Heart left ventricle (tissue), 7 donors: ENCODE measurements around a stretch of chr3.

DNA sequence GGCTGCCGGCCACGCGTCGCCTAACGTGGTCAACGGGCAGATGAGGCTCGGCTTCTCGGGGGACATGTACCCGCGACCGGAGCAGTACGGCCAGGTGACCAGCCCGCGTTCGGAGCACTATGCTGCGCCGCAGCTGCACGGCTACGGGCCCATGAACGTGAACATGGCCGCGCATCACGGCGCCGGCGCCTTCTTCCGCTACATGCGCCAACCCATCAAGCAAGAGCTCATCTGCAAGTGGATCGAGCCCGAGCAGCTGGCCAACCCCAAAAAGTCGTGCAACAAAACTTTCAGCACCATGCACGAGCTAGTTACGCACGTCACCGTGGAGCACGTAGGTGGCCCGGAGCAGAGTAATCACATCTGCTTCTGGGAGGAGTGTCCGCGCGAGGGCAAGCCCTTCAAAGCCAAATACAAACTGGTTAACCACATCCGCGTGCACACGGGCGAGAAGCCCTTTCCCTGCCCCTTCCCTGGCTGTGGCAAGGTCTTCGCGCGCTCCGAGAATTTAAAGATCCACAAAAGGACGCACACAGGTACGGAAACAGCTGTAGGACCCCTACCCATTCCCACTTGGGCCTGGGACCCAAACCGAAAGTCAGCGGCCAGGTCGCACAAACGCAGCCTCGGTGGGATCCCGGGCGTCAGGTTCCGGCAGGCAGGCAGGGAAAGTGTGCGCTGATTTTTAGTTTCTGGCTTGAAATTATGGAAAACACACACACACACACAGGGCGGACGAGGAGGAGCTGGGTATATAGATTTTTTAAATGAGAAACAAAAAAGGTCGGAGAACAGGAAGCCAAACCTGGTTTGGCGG, 1.6 kb downstream of the ZIC1 start:
- PRO-cap, 6 experiments = no peak in any of the 6 experiments
- RAMPAGE, long total RNA, 2 experiments = no peak in any of the 2 experiments
- RRBS = 3% methylated on average over 21 of the region's 63 CpGs

DNA sequence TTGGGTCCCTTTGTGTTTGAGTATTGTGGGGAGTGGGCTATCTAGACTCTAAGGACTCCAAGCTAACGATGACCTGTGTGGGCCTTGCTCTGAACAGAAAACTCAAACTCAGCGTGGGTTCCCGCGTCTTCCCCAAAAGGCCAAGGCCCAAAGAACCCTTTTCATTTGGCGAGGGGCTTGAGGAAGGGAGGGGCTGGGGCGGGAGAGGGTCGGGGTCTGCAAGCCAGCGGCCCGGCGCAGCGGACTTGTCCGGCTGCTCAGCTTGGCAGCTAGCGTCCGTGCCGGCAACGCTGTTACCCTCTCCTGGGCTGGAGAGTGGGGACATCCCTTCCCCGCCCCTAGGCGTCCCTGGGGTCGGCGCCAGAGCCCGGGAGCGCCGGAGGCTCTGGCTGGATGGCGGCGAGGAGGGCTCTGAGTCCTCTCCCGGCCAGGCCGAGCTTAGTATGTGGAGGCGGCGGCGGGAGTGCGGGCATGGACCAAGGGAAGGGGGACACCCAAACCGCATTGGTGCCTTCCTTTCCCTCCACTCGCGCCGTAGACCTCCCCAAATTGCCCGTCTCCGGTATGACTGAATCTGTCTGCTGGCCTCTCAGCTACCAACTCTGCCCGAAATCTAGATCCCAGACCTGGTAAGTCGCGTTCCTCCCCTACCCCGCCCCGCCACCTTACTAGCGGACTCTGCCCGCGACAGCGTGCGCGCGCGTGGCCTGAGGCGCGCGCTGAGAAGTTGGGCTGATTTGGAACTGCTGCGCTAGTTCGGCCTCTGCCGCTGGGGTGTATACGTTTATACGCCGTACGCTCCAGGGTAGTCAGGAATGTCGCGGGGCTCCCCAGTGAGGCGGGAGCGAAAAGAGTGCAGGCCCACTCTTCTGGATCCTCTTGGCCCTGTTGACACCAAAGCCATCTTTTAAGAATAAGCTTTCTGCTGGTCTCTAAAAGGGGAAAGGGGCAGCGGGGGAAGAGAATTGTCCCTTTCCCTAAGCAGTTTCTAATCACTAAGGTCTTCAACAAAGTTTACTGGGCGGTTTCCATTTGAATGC, 12.1 kb downstream of the ZIC1 start:
- PRO-cap, 6 experiments = no peak in any of the 6 experiments
- RAMPAGE, long total RNA, 2 experiments = no peak in any of the 2 experiments
- RRBS = 2% methylated on average over 10 of the region's 66 CpGs

DNA sequence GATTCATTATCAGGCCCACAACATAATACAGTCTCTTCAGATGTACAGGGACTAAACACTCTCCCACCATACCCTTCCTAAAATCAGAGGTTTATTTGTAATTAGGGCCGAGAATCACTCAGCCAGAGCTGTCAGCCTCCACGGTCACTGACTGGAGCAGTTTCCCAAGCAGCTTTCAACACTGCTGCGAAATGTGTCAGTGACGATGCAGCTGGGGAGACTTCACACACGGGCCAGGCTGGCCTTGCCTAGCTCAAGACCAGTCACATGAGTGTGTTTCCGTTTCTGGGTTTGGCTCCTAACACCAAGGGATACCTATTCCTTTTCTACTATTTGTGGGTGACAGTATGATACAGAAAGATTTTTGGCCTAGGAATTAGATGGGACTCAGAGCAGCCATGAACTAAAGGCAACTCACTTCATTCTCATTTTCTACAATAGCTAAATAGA, 272.0 kb downstream of the ZIC1 start:
- PRO-cap, 6 experiments = peak in 5 of 6 experiments; most common minus-strand start position 153 of the sequence (in 4)
- RAMPAGE, long total RNA, 2 experiments = no peak in any of the 2 experiments
- RRBS = no CpG with 5 or more reads among the region's 6 CpGs

DNA sequence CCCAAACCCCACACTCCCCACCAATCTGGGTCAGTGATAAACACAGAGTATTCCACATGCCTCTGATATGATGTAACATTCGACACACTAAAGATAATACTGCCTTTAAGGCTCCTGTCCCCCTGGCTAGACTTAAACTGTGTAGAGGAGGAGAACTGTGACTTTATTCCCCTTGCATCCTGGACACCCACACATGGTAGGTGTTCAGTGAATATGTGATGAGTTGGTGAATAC, 39.6 kb downstream of the AGTR1 start:
- PRO-cap, 6 experiments = no peak in any of the 6 experiments
- RAMPAGE, long total RNA, 2 experiments = no peak in any of the 2 experiments
- RRBS = no CpG with 5 or more reads among the region's 1 CpG

DNA sequence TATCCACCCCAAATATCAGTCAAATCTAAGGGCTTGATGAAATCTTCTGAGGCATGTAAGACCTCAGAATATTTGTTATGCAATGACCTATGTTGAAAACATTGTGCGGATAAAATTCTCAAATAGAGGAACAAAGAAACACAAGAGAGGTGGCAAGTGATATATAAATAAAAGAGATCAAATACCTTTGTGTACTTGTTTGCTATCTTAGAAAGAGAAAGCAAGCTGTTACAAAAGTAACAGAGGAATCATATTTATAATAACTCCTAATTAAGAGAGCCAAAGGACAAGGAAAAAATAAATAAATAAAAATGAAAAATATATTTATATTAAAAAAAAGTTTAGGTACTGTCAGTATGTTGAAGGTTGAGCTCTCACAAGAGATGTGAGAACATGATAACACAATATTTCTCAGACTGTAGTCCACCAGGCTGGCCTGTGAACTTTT, 50.0 kb downstream of the CPA3 start:
- PRO-cap, 6 experiments = peak in 2 of 6 experiments; most common minus-strand start position 207 of the sequence (in 2)
- RAMPAGE, long total RNA, 2 experiments = no peak in any of the 2 experiments
- RRBS = no CpG with 5 or more reads among the region's 1 CpG

DNA sequence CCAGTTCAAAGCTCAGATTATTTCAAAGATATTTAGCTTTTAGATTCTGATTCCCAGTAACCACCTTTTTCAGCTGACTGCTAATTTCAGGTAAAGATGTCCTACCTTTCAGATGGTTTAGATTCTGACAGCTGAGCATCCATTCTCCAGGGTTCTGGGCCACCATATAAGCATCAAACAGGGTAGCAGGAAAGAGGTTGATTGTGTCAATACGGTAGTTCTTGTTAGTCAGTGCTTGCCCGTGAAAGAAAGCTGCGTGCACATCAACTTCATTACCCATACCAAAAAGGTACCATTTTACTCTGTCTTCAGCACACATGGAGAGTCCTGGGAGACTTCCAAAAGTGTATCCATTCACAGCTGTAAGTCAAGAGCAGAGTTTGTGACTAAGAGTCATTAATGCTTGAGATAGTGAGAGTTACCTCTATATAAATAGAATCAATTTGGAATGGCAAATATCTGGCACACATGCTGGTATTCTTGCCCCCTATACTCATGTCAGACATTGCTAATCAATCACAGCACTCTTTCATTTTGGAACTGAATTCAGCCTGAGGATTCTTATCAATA, 14.3 kb downstream of the CP start:
- PRO-cap, 6 experiments = no peak in any of the 6 experiments
- RAMPAGE, long total RNA, 2 experiments = no peak in any of the 2 experiments
- RRBS = no CpG with 5 or more reads among the region's 3 CpGs

- PRO-cap, 6 experiments = peak in 2 of 6 experiments; most common plus-strand start chr3:149373568 (in 1); most common minus-strand start chr3:149373373 (in 2)
- RAMPAGE, long total RNA, 2 experiments = no peak in any of the 2 experiments
- RRBS = no CpG with 5 or more reads among the region's 2 CpGs
These were observed 4.2 kb downstream of the TM4SF1 start for GRCh38 chr3:149373237-149373674.

- PRO-cap, 6 experiments = no peak in any of the 6 experiments
- RAMPAGE, long total RNA, 2 experiments = no peak in any of the 2 experiments
- RRBS = no CpG with 5 or more reads among the region's 1 CpG
These were observed 1.0 kb upstream of the TM4SF1 start for GRCh38 chr3:149378457-149378906.

DNA sequence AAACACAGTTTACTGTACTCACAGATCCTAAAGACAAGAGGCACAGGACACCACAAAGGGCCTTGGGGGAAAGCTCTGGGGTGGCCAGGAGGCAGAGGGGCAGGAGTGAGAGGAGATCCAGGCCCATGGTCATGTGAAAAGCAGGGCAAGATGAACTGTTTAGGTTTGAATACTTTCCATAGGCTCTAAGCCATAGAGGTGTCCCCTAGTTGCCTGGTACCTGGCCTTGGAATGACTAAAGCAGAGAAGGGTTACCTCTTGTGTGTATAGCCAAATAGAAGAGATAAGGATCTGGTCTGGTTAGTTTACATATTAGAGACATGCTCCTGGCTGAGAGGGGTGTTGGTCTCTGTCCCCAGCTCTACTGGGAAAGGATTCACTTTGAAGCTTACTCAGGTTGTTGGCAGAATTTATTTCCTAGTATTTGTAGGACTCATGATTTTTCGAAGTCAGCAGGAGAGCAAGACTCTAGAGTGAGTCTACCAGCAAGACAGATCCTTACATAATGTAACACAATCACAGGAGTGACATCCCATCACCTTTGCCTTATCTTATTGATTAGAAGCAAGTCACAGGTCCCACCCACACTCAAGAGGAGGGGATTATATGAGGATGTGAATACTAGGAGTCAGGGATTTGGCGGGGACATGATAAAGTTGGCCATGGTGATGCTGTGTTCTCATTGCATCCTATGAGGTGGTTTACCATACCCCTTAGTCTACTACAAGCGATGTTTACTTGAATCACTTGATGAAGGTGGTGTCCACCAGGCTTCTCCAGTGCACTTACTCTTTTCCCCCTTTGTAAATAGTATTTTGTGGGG, 11.4 kb upstream of the TM4SF1 start:
- PRO-cap, 6 experiments = no peak in any of the 6 experiments
- RAMPAGE, long total RNA, 2 experiments = no peak in any of the 2 experiments
- RRBS = no CpG with 5 or more reads among the region's 3 CpGs

DNA sequence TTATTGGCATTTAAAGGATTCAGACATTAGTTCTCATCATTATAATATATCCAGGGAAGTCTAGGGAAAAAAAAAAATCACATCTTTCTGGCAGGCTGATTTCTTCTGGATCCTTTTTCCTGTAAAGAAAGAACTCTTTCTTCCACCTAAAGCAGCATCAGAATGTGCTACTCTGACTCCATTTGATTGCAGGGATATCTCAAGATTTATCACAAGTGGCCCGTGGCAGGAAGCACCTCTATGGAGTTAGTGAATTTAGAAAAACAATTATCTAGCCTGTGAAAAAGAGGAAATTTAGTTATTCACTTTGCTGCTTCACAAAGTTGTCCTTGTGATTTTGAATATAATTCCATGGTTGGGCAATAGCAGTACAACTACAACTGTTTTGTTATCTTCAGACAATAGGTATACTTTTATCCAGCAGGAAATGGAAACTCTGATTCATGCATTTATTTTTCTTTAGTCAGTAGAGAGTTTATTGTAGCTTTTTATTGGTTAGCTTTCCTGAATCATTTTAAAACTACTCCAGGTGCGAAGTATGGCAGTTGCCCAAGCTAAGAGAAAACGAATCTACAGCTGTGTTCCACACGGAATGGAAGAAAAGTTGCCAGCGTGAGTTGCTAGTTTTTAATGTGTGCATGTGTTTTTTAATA, 80.2 kb downstream of the TM4SF4 start:
- PRO-cap, 6 experiments = no peak in any of the 6 experiments
- RAMPAGE, long total RNA, 2 experiments = no peak in any of the 2 experiments
- RRBS = no CpG with 5 or more reads among the region's 5 CpGs

DNA sequence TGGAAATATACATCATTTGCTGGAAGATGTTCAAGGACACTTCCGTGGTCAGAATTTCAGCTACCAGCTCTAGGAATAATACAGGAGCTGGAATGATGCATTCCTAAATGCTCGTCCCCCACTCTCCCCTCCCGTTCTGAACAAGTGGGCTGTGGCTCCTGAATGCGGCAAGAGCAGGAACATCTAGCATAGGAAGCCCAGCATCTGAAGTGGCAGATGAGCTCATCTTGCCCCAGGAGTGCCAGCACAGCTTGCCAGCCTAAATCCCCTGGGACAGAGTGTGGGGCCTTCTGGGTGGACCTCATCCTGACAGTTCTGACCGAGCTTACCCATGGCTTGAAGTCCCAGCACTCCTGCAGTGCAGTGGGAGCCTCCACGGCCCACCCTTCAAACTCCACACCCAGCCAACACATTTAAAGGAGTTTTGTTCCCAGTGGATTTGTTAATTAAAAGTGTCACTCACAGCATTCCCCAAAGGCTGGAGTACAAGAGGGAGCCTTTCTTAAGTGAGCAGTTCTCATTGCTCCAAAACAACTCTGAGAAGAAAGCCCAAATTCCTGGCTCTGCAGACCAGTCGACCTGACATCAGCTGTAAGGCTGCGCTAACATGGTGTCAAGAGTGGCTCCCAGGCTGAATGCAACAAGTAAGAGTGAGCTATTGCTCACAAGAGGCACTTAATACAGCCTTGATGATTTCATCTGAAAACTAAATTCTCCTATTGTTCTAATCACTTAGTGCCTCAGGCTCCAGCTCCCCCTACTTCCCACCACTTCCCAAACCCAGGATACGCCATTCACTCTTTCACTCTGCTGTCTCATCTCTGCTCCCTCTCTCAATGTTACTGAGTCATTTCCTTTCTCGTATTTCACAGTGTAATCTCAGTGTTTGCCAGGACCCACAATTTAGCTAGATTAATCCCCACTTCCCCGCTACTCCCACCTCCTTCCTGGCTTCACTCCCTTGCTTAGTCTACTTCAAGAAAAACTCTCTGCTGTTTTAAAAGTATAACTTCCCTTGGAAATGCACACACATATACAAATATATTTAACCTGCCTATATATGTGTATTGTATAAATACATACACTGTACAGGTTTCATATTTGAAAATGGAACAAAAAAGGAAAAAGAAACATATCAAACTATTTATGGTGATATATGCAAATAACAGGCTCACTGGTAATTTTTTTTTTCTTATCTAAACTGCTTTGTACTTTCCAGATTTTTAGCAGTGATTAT, 81.8 kb downstream of the WWTR1 start:
- PRO-cap, 6 experiments = peak in 2 of 6 experiments; most common plus-strand start position 901 of the sequence (in 1); most common minus-strand start position 652 of the sequence (in 2)
- RAMPAGE, long total RNA, 2 experiments = no peak in any of the 2 experiments
- RRBS = no CpG with 5 or more reads among the region's 11 CpGs

DNA sequence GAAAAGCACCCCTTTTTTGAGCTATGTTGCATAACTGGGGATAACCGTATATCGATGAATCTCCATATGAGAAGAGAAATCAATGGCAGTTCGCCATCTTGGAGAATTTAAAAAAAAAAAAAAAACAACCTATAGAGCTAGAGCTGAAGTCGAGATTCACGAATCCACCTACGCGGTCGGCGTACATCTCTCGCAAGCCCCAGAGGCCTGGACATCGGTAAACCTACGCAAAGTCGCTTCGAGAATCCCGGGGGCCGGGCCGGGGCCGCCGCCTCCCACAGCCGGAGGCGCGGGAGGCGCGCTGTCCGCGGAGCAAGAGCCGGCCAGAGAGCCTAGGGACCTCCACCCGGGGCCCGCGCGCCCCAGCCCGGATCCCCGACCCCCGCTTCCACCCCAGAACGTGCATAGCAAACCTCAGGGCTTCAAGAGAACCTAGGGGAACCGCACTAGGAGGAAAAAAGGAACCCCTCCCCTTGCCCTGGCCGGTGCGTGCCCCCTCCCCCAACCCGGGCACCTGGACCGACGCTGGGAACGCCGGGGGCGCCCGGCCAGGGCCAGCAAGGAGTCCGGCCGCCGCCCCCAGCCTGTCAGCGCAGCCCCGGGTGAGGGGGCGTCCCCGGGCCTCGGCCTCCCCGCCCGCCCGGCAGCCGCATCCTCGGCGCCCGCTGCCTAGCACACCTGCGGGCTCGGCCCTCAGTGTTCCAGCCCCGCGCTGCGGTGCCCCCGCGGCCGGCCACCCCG, 584 bp downstream of the PFN2 start:
- PRO-cap, 6 experiments = peak in 6 of 6 experiments; most common plus-strand start position 315 of the sequence (in 5); most common minus-strand start position 109 of the sequence (in 1)
- RAMPAGE, long total RNA, 2 experiments = no peak in any of the 2 experiments
- RRBS = 2% methylated on average over 17 of the region's 69 CpGs

DNA sequence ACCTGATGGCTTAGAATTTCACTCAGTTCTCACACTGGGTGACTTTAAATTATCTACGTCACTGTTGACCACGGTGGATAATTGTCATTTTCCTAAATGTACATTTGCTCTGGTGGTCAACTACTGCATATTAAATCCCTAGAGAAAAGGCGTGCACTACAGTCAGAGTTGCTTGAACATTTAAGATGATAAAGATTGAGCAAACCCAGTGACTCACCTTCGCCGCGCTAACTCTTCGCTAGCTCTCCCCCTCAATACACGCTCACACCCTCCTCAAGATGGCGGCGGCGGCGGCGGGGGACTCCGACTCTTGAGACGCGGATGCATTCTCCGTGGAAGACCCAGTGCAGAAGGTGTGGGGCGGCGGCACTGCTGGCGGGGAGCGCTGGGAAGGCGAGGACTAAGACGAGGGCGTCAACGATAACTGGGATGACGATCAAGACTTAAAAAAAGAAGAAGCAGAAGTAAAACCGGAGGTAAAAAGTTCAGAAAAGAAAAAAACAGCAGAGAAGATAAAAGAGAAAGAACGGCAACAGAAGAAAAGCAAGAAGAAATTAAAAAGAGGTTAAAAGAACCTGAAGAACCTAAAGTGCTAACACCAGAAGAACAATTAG, 79.9 kb upstream of the PFN2 start:
- PRO-cap, 6 experiments = no peak in any of the 6 experiments
- RAMPAGE, long total RNA, 2 experiments = no peak in any of the 2 experiments
- RRBS = no CpG with 5 or more reads among the region's 28 CpGs

GRCh38 chr3:150241636-150242020, 166.5 kb upstream of the TSC22D2 start:
- PRO-cap, 6 experiments = no peak in any of the 6 experiments
- RAMPAGE, long total RNA, 2 experiments = no peak in any of the 2 experiments
- RRBS = no CpG with 5 or more reads among the region's 2 CpGs

DNA sequence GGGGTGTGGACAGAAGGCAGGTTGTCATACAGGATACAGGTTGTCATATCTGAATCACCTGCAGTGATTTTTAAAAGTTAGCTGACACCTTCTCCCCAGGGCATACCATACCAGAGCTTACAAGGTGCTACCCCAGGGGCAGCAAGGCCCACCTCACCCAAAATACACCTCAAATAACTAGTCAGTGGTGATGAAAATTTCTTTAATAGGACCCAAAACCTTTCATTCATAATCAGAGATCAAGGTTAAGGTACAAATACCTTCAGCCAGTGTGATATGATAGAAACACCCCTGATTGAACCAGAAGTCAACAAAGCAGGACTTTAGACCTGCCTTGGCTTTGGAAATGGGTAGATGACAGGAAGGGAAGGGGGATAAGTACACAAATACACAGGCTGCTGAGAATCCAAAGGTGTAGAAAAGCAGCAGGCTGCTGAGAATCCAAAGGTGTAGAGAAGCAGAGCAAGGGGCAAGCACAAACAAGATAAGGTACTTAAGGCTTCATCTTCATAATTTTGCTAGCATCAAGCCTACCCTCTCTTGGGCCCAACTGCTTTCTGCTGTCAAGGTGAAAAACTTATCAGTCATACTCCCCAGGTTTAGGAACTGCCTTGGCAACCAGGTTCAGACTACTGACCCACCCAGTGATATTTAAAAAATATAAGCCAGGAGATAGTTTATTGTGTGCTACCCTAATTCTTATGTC, 45.2 kb upstream of the TSC22D2 start:
- PRO-cap, 6 experiments = no peak in any of the 6 experiments
- RAMPAGE, long total RNA, 2 experiments = no peak in any of the 2 experiments

GRCh38 chr3:150407007-150407589, 1.0 kb upstream of the TSC22D2 start:
- PRO-cap, 6 experiments = peak in 1 of 6 experiments; most common plus-strand start chr3:150407407 (in 1)
- RAMPAGE, long total RNA, 2 experiments = no peak in any of the 2 experiments
- RRBS = no CpG with 5 or more reads among the region's 10 CpGs

GRCh38 chr3:150542355-150542869, 3.9 kb downstream of the SERP1 start:
- PRO-cap, 6 experiments = no peak in any of the 6 experiments
- RAMPAGE, long total RNA, 2 experiments = no peak in any of the 2 experiments
- RRBS = no CpG with 5 or more reads among the region's 2 CpGs

- PRO-cap, 6 experiments = no peak in any of the 6 experiments
- RAMPAGE, long total RNA, 2 experiments = no peak in any of the 2 experiments
- RRBS = no CpG with 5 or more reads among the region's 2 CpGs
These were observed 3.4 kb upstream of the SELENOT start for GRCh38 chr3:150599661-150600131.

DNA sequence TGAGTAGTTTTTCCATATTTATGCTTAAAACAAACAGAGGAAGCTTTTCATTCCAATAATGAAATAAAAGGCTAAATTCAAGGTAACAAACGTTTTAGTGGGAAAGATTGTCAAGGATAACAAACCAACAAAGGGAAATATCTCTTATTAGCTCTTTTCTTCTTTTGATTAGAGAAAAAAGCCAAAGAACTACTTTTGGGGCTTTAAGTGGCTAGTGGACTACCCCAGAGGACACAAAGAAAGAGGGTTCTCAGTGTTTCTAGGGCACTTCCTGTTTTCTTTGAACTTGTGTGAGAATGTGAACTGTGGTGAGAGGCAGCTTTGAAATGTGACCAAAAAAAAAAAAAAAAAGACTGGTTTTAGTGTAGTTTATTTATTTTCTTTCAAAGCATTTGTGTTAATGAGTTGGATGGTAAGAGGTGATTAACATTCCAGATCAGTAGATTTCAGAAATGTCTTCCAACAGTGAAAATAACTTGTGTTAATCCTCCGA, 32.3 kb downstream of the SELENOT start:
- PRO-cap, 6 experiments = no peak in any of the 6 experiments
- RAMPAGE, long total RNA, 2 experiments = no peak in any of the 2 experiments
- RRBS = no CpG with 5 or more reads among the region's 2 CpGs

- PRO-cap, 6 experiments = no peak in any of the 6 experiments
- RAMPAGE, long total RNA, 2 experiments = no peak in any of the 2 experiments
- RRBS = no CpG with 5 or more reads among the region's 11 CpGs
These were observed 24.3 kb downstream of the SIAH2 start for GRCh38 chr3:150738313-150739442.